BJ (cell line): ENCODE measurements around the genes COL4A6 and ACSL4.

DNA sequence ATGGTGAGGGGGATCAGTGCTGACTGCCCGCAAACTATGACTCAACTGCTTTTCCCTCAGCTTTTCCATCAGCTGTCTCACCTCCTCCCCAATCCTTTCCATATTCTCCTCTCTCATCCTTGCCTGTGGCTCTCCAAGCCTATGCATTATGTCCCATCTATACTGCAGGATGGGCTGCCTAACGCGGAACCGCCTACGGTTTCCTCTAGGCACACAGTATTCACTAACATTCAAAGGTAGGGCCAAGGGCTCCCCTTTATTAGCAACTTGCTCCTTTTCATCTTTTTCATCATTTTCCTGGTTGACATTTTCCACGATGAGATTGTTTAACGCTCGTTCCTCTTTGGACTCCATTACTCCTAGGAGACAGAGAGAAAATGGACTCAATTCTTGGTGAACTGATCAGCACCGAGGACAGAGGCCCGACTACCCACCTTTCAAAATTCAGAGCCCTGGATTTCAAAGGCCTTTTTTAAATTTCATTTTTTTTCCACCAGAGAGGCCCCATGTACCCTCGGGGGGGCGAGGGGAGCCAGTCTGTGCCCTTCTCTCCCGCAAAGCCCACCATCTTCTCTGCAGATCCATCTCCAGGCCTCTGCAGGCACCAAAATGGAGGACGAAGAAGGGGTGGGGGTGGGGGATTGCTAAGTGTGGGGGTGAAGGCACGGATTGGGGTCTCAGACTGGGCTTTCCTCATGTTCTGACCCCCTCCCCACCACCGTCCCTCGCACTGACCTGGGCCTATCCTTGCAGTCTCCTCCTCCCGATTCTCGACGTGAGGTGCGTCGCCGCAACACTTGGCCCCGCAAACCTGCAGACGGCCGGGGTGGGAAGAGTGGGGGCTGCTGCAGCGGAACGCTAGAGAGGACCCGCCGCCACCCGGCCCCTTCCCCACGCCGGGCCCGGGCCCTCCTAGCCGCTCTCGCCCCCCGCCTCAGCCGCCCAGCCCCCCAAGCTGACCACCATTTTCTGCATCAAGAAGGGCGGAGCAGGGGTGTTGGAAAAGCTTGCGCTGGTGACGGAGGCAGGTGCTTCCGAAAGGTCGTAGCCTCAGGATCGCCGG is 836 bp downstream of the BEX2 start:
- CAGE, long polyA plus RNA: no peak
- RRBS: 2% methylated on average over 3 of the region's 45 CpGs

DNA sequence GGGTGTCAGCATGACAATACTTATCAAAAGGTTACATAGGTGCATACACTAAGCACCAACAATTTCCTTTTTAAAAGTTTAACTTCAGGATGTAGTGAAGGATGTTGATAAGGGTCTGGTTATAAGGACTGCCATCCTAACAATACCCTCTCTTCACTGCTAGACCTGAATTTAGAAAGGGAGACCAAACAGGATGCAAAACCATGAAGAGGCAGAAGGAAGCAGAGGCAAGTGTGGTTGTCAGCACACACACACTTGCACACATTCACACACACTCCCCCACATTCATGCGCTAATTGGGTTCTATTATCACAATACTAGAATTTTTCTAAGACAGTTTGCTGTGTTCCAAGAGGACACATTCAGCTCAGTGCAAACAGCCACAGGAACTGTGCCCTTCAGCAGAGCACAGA is 13.1 kb upstream of the RAB40A start:
- CAGE, long polyA plus RNA: no peak
- RRBS: no CpG with 5 or more reads among the region's 1 CpG

- CAGE, long polyA plus RNA: no peak
- RRBS: no CpG with 5 or more reads among the region's 10 CpGs
Measured at GRCh38 chrX:103585832-103586012, 407 bp downstream of the TCEAL4 start.

DNA sequence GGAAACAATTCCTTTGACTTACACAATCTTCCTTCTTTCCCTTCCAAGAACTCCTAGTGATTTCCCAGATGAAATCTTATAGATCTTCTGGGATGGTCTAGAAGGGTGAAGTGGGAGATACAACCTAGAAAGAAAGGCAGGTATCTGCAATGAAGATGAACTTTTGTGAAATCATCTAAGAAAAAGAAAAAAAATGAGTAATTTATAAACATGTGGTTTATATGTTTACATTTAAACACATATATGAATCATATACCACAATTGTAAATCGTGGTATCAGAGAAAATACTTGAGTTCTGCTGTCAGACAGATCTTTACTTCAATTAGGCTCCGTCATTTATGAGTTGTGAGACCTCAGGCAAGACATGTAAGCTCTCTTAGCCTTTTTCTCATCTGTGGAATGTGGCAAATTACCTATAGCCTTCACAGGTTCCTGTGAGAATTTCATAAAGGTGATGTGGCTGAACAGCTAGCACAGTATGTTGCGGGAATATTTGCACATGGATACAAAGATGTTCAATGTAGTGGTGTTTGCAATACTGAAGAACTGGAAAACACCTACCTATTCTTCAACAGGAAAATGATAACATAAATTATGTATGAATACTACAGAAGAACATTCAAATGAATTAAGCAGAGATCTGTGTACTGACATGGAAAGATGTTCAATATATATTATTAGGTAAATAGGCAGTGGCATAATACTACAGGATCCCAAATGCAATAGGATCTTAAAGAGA is 7.9 kb downstream of the MORF4L2 start:
- CAGE, long polyA plus RNA: no peak
- RRBS: no CpG with 5 or more reads among the region's 3 CpGs

GRCh38 chrX:103716932-103717382 is 6.2 kb downstream of the TMEM31 start:
- CAGE, long polyA plus RNA: no peak
- RRBS: no CpG with 5 or more reads among the region's 4 CpGs

DNA sequence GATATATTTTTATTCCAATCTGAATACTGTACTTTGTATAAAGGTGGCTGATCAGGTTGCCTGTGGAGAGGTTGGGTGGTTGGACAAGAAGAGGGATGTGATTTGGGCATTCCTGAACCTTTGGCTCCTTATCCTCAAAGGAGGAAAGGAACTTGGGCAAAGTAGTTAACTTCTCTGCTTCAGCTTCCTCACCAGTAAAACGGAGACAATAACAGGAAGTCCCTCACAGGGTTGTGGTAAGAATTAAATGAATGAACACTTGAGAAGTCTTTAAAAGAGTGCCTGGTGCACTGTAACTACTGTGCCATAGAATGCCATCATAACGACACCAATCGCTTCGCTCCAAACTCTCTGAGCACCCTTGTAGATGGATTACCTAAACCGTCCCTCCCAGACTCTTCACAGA is 10.5 kb downstream of the ZCCHC18 start:
- CAGE, long polyA plus RNA: no peak
- RRBS: no CpG with 5 or more reads among the region's 5 CpGs

GRCh38 chrX:106901305-106902339 is 1.5 kb downstream of the RIPPLY1 start:
- CAGE, long polyA plus RNA: no peak
- RRBS: no CpG with 5 or more reads among the region's 8 CpGs

- CAGE, long polyA plus RNA: no peak
- RRBS: no CpG with 5 or more reads among the region's 15 CpGs
Measured at GRCh38 chrX:106966346-106967037, 33.5 kb downstream of the MORC4 start.

GRCh38 chrX:107084083-107084927 is 34.3 kb downstream of the RBM41 start:
- CAGE, long polyA plus RNA: no peak
- RRBS: no CpG with 5 or more reads among the region's 5 CpGs

DNA sequence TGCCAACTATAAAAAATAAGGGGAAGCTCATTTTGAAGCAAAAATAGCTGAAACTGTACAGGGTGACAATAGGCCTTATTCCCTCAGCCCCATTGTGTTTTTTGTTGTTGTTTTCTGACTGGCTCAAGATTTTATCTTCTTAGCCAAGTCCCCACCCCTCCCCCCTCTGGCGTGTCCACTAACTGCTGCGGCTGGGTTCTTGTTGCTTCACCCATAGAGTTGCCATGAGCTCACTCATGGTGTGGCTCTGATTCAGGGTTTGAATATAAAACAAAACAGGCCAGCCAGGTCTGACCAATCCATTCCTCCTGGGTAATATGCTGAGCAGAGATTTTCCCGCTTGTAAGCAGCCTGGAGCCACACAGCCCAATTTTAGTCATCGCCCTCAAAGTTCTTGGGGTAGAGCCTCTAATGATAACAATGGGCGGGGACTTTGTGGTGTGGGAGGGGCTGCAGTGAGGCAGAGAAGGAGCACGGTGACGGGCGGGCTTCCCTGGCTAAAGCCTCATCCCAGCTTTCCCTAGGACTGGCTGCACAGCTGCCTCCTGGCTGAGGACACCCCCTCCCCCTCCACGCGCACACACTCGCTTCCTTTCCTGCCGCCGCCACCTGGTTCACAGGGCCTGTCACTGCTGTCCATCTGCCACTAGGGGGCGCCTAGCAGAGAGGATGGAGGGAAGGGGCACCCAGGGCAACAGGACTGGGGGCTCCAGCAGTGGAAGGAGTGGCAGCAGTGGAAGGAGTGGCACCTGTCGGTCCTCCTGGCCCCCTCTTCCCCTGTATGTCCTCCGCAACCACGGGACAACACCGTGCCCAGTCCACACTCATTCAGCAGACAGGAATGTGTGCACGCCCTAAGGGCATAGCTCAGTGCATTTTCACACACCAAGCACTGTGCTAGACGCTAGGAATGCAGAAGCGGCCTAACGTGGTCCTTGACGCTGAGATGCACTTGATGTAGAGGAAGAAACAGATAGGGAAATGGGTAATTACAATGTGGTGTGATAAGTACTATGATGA is 26.7 kb downstream of the PRPS1 start:
- CAGE, long polyA plus RNA: no peak
- RRBS: no CpG with 5 or more reads among the region's 23 CpGs

DNA sequence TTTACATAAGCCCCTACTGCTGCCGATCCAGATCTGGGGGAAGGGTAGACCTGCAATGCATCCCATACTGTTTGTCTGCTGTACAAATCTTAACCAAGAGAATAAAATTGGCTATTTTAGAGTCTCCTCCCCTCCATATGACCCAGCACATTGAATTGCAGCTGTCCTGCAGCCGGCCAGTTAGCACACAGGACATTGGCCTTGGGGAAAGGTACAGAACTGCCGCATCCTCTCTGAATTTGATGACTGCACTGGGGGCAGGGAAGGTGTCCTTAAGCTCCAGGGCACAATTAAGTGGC is 60.5 kb downstream of the TSC22D3 start:
- CAGE, long polyA plus RNA: no peak
- RRBS: no CpG with 5 or more reads among the region's 3 CpGs

DNA sequence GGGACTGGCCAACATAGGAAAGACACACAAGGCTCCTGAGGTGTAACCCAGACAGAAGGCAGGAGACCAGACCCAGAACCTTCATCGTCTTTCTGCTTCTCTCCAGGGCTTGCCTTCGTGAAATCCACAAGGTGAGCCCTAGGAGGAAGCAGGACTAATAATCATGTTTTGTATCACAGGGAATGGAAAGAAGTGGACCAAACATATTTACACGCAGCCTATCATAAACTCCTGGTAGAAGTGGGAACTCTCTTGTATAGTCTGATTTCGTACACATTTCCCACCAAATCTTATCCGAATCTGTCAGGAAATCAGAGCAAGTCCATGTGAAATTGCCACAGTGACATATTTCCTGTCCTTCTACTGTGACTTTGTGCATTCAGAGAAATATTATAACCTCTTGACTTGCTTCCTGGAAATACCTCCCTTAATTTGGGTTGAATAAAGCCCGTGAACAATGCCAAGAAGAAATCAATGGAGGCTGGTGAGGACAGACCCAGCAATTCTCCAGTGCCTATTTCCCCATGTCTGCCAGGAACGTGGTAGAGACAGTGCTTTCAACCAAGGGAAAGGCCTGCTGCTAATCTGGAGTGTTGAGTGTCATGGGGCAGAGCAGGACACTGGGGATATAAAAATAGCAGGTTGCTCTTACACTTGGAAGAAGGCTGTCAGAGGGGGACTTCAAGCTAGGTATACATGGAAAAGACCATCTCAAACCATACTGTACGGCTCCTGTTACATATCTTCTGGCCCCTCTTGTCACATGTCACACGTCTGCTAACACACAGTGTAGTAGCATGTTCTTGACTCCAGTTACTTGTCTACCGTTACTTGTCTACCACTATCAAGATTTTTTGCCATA is 20.0 kb downstream of the TSC22D3 start:
- CAGE, long polyA plus RNA: no peak
- RRBS: no CpG with 5 or more reads among the region's 10 CpGs

GRCh38 chrX:107759414-107760328 is 15.9 kb downstream of the TSC22D3 start:
- CAGE, long polyA plus RNA: no peak
- RRBS: no CpG with 5 or more reads among the region's 18 CpGs

DNA sequence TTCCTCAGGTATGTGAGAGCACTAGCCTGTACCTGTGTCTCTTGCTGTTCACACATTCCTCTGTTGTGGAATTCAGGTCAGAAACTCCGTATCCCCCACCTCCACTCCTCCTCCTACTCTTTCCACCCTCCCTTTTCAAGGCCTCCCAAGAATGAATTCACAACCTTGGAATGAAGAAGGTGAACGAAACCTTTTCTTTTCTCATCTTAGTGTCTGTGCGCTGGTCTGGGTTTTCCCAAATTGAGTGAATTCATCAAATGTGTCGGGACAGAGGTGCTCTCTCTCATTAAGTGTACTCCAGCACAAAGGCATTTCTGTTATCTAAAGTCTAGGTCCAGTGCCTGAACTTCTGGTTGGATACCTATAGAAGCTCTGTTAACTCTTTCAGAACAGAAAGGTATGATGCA is 42.0 kb downstream of the COL4A6 start:
- CAGE, long polyA plus RNA: no peak
- RRBS: no CpG with 5 or more reads among the region's 4 CpGs

DNA sequence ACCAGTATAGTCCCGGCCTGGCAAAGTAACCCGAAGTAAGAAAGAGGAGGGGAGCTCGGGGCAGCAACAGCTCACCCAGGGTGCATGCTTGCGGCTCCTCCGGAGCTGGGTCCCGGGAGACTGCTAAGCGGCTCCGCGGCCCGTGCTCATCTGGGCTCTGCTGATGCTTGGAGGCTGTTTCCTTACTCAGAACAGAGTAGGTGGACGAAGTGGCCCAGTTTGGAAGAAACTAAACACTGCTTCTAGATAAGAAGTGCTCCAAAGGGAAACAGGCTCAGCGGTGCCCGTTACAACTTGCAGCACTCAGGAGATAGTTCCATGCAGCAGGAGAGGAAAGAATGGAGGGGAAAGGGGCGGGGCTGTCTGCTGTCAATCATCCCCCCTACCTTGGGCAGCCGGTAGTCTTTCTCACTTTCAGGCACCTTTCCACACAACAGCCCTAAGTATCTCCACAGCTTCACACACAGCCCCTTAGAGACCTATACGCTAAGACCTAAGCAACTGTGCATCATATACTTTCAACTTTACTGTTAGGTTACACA is at the start of gene COL4A6:
COL4A6 (minus strand) TSS at position 312 of the 542 bp plus-strand sequence.
- CAGE, long polyA plus RNA: no peak
- RRBS: 11% methylated on average over 4 of the region's 16 CpGs

GRCh38 chrX:109053930-109054761 is 317.8 kb upstream of the IRS4 start:
- CAGE, long polyA plus RNA: no peak
- RRBS: 26% methylated on average over 12 of the region's 43 CpGs

DNA sequence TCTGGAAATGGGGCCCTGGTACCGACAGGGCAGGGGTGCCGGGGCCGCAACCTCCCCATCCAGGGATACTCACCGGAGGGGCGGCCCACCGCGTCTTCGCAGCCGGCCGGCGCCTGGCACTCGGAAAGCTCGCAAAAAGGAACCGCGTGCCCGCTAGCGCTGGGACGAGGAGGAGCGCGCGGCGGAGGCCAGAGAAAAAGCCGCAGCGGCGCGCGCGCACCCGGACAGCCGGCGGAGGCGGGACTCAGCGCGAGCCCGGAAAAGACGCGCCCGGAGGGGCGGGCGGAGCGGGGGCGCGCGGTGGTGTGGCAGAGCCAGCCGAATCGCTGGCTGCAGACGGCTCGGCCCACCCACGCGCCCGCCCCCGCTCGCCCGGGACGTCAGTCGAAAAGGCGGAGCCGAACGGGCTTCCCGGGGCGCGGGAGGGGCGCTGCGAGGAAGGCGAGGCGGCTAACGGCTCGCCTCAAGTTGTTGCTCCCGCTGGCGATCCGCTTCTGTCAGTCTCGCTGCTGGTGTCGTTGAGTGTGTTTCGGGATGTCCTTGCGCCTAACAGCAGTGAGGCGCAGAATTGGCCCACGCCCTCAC is at the start of gene ACSL4:
ACSL4 (minus strand) TSS at position 192 of the 585 bp plus-strand sequence.
- CAGE, long polyA plus RNA: no peak
- RRBS: 1% methylated on average over 16 of the region's 77 CpGs

- CAGE, long polyA plus RNA: no peak
- RRBS: no CpG with 5 or more reads among the region's 7 CpGs
Measured at GRCh38 chrX:109774574-109775137, 41.6 kb upstream of the ACSL4 start.

- CAGE, long polyA plus RNA: no peak
- RRBS: no CpG with 5 or more reads among the region's 5 CpGs
Measured at GRCh38 chrX:109890966-109891243, 112.0 kb upstream of the TMEM164 start.

GRCh38 chrX:109927491-109928138 is 75.3 kb upstream of the TMEM164 start:
- CAGE, long polyA plus RNA: no peak
- RRBS: 20% methylated on average over 3 of the region's 4 CpGs